Pulmonary lymph node (tissue), 1 donor: ENCODE data around the gene SLC35D3.

- PRO-cap = no peak
Observed at GRCh38 chr6:136524230-136524936, 25.8 kb downstream of the MAP7 start.

DNA sequence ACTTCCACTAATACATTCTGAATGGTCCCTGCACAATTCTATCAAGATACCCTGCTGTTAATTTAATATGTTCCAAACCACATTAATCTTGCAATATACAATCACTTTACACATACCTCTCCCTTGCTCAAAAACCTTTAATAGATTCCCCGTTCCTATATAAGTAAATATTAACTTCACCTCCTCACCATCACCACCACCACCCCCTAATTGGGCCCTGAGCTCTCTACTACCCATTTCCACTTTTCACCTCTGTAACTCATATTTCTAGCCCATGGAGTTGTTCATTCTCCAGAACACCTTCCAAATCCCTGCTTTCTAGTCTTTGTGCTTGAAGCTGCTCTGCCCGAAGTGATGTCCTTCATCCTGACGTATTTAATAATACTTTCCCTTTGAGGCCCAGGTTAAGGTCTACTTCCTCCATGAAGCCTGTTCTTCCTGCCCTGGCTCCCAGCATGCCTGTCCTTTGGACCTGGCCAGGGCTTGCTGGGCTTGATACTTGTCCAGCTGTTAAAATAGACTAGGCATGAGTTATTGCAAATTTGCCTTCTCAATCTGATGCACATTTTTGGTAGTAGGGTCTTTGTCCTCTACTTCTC is 2.8 kb upstream of the MAP7 start:
- PRO-cap = no peak

DNA sequence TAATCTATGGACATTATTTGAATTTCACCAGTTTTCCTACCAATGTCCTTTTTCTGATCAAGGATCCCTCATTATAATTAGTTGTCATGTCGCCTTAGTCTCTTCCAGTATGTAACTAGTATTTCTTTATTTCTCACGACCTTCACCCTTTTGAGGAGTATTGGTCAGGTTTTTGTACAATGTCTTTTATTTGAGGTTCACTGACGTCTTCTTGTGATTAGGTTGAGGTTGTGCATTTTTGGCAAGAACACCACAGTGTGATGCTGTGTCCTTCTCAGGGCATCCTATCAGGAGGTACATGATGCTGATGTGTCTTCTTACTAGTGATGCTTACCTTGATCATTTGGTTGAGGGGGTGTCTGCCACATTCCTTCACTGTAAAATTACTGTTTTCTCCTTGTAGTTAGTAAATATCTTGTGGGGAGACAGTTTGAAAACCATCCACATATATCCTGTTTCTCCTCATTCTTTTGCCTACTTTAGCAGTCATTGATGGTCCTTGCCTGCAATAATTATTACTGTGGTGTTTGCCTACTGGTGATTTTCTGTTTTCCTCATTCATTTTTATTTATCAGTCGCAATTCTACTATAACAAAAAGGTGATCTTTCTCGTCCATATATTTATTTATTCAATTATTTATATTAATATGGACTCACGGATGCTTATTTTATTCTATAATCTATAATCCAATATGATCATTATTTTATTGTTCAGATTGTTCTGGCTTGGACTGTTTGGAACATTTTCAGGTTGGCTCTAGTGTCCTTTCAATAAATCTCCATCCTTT is 25.5 kb upstream of the MAP7 start:
- PRO-cap = no peak

GRCh38 chr6:136662340-136662959 is 112.2 kb upstream of the MAP7 start:
- PRO-cap = no peak

DNA sequence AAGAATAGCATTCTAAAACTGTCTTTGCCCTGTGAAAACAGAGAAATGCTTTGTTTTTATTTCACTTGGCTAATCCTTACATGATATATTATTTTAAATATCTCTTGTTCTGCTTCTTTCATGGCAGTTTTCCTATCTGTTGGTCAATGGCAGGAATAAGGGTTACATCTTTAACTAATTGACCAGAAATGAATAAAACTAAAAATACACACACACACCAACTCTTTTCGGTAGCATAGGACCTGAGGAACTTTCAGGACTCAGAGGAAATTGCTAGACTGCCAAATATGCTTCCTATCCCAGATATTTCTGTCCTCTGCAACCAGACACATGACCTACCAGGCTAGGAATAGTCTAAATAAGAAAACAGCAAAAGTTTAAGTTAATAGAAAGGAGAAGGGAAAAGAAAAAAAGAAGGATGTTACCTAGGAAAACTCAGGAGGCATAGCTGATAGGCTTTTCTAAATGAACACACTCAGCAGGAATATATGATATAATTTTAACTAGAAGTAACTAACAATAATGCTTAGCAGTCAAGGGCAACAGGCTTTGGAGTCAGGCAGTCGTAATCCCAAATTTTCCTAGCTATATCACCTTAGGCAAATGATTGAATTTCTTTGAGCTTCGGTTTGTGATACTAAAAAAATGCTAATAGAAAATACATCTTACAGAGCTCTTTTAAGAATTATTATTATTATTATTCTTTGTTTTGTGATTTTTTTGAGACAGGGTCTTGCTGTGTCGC is 74.6 kb downstream of the MAP3K5 start:
- PRO-cap = no peak

- PRO-cap = no peak
Observed at GRCh38 chr6:136745262-136746001, 46.8 kb downstream of the MAP3K5 start.

GRCh38 chr6:136773509-136773834 is 18.8 kb downstream of the MAP3K5 start:
- PRO-cap = no peak

DNA sequence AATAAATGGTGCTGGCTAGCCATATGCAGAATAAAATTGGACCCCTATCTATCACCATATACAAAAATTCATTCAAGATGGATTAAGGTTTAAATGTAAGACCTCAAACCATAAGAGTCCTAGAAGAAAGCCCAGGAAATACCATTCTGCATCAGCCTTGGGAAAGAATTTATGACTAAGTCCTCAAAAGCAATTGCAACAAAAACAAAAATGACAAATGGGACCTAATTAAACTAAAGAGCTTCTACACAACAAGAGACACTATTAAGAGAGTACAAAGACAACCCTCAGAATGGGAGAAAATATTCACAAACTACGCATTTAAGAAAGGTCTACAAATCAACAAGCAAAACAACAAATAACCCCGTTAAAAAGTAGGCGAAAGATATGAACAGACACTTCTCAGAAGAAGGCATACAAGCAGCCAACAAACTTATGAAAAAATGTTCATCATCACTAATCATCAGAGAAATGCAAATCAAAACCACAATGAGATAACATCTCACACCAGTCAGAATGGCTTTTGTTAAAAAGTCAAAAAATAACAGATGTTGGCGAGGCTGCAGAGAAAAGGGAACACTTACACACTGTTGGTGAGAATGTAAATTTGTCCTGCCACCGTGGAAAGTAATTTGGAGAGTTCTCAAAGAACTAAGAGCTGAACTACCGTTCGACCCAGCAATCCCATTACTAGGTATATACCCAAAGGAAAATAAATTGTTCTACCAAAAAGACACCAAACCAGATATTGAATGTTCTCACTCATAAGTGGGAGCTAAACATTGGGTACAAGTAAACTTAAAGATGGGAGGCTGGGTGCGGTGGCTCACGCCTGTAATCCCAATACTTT is 3.8 kb downstream of the MAP3K5 start:
- PRO-cap = unidirectional peak, plus-strand start at position 547 of the sequence

DNA sequence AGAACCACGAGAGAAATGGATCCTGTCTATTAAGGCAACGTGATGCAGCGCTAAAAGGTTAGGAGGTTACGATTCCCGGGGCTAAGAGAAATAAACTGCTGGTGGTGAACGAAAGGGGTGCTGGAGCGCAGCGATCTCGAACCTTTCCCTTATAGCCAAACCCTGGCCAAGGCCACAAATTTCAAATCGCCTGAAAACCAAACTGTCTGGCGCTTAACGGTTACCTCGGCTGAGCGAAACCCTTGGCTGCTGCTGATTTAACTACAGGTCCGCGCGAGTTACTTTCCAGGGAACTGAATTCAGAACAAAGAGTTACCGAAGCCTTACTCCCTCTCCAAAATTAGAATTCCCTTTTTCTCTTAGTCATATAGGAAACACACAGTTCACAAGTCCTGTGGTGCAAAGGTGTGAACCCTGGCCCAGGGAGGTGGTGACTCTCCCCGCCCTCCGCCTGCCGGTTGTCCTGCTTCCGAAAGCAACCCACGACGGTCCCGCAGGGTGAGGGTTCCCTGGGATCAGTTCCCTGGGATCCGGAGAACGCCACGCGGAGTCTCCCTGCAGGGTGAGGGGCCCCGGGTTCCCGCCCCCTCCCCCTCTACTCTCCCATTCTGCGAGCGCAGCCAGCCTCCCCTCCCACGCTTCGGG is 1.2 kb upstream of the SLC35D3 start:
- PRO-cap = no peak

DNA sequence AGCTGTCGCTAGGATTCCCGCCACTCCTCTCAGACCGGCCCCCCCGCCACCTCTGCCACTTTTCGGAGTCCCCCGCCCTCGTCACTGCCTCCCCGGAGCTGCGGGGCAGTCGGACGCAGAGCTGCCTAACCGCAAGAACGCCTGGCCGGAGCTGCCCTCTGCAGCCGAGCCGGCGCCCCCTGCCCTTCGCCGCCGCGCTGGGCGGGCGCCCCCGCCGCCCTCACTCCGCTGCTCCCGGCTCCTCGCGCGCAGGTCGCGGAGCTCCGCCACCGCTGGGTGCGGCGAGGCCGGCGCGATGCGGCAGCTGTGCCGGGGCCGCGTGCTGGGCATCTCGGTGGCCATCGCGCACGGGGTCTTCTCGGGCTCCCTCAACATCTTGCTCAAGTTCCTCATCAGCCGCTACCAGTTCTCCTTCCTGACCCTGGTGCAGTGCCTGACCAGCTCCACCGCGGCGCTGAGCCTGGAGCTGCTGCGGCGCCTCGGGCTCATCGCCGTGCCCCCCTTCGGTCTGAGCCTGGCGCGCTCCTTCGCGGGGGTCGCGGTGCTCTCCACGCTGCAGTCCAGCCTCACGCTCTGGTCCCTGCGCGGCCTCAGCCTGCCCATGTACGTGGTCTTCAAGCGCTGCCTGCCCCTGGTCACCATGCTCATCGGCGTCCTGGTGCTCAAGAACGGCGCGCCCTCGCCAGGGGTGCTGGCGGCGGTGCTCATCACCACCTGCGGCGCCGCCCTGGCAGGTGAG is at the start of gene SLC35D3:
SLC35D3 (plus strand) TSS at position 168 of the 739 bp plus-strand sequence.
- PRO-cap = no peak

- PRO-cap = no peak
Observed at GRCh38 chr6:137102932-137103528, 58.3 kb upstream of the IL20RA start.

DNA sequence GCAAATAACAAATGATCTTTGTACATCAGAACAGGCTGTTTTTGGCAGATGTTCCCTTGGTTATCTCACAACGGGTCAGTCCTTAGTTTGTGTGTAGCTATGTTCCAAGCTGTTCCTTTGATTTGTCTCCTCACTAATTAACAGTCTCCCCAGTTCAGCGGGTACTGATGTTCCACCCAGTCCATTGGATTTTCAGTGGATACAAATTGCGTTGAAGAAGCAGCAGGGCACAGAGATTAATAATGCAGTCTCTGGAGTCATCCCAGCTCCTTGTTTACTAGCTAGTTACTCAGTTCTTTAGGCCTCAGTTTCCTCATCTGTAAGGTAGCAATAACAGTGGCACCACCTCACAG is 131.2 kb upstream of the IFNGR1 start:
- PRO-cap = no peak

- PRO-cap = no peak
Observed at GRCh38 chr6:137717201-137718063, 149.6 kb upstream of the TNFAIP3 start.

DNA sequence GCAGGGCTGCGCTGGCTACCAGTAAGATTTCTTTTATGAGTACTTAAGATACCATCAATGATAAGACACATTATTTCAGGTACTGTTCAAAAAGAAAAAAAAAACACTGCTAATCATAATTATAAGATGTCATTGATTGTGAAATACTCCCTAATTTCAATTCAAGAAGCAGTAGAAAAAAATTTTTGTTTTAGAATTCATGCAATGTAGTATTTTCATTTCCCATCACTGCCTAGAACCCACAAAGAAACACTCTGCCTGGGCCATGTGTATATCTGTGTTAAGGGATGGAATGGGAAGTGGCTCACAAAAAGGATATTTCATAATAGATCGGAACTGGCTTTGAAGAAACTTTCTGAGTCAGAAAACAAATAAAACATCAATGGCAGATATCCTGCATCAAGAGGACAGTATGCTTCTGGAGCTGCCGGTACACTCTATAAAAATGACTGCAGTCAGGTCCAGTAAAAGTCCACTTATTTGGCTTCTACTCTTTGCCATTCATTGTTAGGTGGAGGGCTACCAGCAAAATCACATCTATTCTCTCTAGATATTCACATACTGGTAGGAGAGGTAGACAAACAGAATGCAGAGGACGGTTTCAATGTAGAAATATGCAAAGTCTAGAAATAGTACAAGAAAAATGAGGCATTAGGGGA is 135.0 kb upstream of the TNFAIP3 start:
- PRO-cap = no peak

GRCh38 chr6:137792686-137792992 is 74.4 kb upstream of the TNFAIP3 start:
- PRO-cap = unidirectional peak, minus-strand start at chr6:137792835

GRCh38 chr6:137829028-137830195 is 37.6 kb upstream of the TNFAIP3 start:
- PRO-cap = no peak

DNA sequence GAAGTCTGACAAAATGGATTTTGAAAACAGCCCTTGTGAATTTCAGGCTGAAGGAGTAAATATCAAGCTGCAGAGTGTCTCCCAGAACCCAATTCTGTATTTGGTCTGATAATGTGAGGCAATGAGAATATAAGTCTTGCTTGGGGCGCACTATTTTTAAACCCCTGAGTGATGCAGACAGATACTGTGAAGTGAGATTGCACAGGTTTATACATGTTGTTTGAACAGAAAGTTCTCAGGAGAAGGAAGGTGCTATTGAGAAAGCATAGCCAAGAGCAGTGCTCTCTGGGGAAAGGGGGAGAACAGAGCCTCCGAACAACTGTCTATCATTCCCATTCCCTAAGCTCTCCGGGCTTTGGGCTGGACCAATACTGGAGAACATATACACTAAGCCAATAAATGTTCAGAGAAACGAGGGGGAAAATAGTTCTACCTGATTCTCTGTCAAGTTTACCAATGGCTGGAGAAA is 75.8 kb downstream of the PERP start:
- PRO-cap = no peak

DNA sequence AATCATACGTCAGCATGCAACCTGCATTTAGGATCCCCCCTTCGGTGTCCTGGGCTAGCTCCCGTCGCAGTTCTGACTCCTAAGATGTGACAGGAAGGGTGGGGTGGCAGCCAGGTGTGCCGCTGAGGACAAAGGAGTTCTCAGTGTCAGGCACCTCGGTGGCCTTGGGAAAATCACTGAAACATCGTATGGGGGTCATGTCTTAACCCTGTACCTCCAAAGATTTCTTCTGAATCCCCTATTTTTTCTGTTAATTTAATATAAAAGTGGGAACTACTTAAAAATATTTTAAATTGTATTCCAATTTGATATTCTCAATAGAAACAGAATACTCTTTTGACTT is 1.0 kb upstream of the PERP start:
- PRO-cap = no peak

GRCh38 chr6:138219295-138219784 is 1.0 kb upstream of the PBOV1 start:
- PRO-cap = no peak

DNA sequence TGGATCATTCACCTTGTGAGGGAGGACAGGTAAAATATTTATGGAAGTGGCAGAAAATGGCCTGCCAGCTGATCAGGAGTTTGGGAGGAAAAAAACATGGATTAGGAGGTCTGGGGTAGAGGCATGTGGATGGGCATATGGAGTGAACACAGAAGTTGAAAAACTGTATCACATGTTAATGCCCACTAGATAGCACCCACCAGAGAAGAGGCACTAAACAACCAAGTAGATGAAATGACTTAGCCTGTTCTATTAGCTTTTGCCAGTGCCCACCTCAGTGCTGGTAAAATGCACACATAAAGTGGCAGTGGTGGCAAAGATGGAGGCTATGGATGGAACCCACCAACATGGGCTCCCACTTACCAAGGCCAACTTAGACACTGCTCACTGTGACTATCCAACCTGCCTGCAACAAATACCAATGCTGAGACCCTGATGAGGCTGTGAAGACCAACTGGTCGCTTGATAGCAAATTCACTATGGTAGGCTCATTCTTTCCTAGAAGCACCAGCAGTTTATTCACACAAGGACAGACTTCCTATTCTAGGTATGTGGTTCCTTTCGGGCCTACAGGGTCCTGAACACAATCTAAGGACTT is 14.9 kb downstream of the HEBP2 start:
- PRO-cap = no peak